SK-MEL-5 (cell line): ENCODE results near the gene PAK2.

RAMPAGE:
- cytosol, long total RNA = no peak
- long total RNA = no peak
- nucleus, long total RNA = no peak
These were observed 23.6 kb downstream of the NRROS start for GRCh38 chr3:196662987-196663520.

DNA sequence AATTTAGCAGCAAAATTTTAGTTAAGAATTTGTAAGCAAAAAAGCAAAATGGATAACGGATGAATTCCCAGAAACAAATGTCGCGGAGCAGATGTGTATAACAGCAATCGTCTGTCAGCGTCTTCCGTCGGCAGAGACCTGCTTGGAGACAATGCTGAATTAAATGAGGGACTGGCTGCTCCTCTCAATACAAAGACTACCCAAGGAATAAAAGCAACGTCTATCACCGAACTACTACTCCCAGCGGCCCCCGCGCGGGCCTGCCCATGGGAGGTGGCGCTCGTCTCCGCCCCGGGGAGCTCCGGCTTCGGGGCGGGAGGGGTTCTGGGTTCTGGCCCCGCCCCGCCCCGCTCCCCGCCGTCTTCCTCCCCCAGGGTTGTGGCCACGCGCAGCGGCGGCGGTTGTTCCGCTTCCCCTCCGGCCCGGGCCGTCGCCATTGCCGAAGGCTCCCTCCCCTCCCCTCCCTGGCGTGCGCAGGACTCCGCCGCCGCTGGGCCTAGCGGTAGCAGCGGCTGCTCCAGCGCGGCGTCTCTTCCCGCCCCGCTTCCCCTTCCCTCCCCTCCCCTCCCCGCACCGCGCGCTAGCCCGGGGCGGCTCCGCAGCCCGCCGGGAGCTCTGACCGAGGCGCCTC lies at the start of gene PAK2:
Gene PAK2 (plus strand): TSS at position 360 of the 631 bp plus-strand sequence.
RAMPAGE:
- cytosol, long total RNA = no peak
- long total RNA = no peak
- nucleus, long total RNA = no peak

RAMPAGE:
- cytosol, long total RNA = no peak
- long total RNA = no peak
- nucleus, long total RNA = no peak
These were observed 14.7 kb downstream of the NCBP2 start for GRCh38 chr3:196927532-196928203.

GRCh38 chr3:196988325-196988914 lies 19.8 kb upstream of the PIGZ start:
RAMPAGE:
- cytosol, long total RNA = no peak
- long total RNA = no peak
- nucleus, long total RNA = no peak

GRCh38 chr3:197031003-197032116 lies 1.7 kb upstream of the MELTF start:
RAMPAGE:
- cytosol, long total RNA = no peak
- long total RNA = no peak
- nucleus, long total RNA = no peak

RAMPAGE:
- cytosol, long total RNA = no peak
- long total RNA = no peak
- nucleus, long total RNA = no peak
These were observed 127.9 kb downstream of the DLG1 start for GRCh38 chr3:197170523-197170996.

DNA sequence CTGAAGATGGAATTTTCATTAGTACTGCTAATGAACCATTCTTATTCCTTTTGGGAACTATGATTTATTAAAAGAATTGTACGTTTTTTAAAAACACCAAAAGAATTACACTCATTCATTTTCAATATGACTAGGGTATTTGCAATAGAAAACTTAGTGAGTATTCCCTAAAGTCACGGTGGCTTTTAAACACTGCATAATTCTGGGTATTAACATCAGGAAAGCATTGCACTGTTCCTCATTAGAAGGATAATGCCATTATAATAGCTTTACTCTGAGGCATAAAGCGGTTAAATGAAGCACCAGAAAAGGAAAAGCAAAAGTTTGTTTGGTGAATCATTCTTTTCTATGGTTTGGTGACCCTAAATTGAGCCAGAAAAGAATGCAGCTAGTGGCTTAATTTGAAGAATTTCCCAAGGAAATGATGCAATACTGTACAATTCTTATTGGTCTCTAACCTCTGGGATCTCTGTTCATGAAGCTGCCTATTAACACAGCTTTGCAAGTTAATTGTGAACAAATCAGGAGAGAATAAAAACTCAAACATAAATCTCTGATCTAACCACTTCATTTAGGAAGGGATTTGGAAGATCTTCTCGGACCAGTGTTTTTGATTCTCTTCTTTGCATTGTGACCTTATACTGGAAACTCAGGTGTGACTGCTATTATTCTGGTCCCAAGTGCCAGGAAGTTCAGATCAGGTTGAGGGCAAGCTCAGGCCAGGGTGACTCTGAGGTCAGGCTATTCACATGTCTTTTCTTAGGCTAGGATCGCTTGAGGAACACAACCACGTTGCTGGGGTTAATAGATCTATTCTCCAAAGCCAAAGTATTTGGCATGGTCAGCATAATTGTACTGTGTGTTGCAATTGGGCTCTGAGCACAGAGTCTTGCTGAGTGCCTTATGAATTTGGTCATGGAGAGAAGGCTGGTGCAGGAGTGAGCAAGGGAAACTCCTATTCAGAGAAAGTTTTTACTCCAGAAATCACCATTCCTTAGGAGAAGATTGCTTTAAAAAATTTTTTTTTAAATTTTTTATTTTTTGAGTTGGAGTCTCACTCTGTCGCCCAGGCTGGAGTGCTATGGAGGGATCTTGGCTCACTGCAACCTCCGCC lies 11.3 kb upstream of the DLG1 start:
RAMPAGE:
- cytosol, long total RNA = no peak
- long total RNA = no peak
- nucleus, long total RNA = no peak

GRCh38 chr3:197356370-197356892 lies 58.0 kb upstream of the DLG1 start:
RAMPAGE:
- cytosol, long total RNA = no peak
- long total RNA = no peak
- nucleus, long total RNA = no peak

GRCh38 chr3:197502982-197503343 lies 52.8 kb downstream of the BDH1 start:
RAMPAGE:
- cytosol, long total RNA = no peak
- long total RNA = no peak
- nucleus, long total RNA = no peak

GRCh38 chr3:197535243-197535781 lies 20.5 kb downstream of the BDH1 start:
RAMPAGE:
- cytosol, long total RNA = no peak
- long total RNA = no peak
- nucleus, long total RNA = no peak

DNA sequence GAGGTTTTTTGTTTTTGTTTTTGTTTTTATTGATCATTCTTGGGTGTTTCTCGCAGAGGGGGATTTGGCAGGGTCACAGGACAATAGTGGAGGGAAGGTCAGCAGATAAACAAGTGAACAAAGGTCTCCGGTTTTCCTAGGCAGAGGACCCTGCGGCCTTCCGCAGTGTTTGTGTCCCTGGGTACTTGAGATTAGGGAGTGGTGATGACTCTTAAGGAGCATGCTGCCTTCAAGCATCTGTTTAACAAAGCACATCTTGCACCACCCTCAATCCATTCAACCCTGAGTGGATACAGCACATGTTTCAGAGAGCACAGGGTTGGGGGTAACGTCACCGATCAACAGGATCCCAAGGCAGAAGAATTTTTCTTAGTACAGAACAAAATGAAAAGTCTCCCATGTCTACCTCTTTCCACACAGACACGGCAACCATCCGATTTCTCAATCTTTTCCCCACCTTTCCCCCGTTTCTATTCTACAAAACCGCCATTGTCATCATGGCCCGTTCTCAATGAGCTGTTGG lies 5.7 kb downstream of the RUBCN start:
RAMPAGE:
- cytosol, long total RNA = no peak
- long total RNA = no peak
- nucleus, long total RNA = no peak

DNA sequence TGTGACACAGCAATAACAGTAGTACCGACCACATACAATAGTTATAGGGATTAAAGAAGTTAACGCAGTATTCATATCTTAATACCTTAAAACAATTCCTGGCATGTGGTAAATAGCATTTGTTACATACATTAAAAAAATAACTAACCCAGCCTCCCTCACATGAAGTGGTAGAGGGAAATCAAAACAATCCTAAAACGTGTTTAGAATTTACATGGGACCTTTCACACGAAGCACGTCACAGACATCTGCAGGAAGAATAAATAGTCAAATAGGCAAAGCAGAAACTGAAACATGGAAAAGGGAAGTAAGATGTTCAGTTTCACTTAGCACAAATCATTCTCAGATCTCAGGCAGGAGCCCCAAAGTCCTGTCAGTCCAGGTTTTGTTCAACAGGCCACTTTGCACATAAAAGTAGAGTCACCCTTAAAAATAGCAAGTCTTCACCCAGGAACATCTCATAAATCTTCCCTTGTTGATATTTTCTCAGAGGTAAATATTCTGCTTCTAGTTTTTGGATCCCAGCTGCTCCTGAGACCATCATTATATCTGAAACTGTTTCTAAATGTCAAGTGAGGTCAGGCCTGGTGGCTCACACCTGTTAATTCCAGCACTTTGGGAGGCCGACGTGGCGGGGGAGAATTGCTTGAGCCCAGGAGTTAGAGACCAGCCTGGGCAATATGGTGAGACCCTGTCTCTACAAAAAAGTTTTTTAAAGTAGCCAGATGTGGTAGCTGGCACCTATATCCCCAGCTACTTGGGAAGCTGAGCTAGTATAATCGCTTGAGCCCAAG lies 2.0 kb downstream of the RUBCN start:
RAMPAGE:
- cytosol, long total RNA = no peak
- long total RNA = no peak
- nucleus, long total RNA = no peak

RAMPAGE:
- cytosol, long total RNA = no peak
- long total RNA = no peak
- nucleus, long total RNA = no peak
These were observed 1.0 kb upstream of the FYTTD1 start for GRCh38 chr3:197748677-197749044.

RAMPAGE:
- cytosol, long total RNA = no peak
- long total RNA = no peak
- nucleus, long total RNA = no peak
These were observed 1.6 kb downstream of the FYTTD1 start for GRCh38 chr3:197751210-197751714.